Measurements from ENCODE around the gene SP7.

DNA sequence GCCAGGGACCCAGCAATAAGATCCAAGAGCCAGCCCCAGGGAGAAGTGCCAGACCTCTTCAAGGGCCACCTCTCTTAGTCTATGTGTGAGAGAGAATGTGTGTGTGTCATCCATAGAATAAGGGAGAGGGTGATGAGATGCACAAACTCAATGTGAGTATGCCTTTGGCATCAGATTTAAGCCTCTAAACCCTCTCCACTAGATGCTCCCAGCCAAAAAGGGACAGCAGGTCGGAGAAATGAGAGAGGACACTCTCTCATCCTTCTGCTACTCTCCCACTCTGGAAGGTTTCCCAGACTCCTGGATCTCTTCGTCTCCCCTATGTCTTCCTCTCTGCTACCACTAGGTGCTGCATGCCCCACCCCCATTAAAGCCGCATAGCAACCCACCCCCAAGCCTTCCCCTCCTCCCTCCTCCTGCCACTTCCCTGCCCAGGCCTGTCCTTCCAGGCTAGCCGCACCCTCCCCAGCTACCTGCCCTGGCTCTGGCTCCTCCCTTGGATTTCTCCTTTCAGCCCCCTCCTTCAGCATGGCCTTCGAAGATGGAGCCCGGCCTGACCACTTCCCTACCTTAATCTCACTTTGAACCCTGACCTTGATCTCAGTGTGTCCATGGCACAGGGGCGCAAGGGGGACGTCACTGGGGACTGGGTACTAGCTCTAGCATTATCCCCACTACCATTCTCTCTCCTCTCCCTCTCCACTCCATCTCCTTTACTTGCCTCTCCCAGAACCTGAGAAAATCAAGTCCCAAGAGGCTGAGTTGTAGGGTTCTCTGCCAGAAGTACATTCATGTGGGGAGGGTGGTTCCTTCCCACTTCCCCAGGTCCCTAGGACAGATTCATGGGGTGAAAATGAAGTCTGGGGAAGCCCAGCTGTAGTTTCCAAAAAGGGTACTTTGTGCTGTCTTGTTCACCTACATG lies 7.4 kb downstream of the RARG start:
- RRBS, result no CpG with 5 or more reads among the region's 8 CpGs
CAGE:
- cytosol, long polyA plus RNA, result no peak
- long polyA plus RNA, result no peak
- nucleus, long polyA plus RNA, result no peak

GRCh38 chr12:53324662-53325536 lies 3.5 kb upstream of the AAAS start:
- RRBS, result 2% methylated on average over 24 of the region's 75 CpGs
CAGE:
- cytosol, long polyA plus RNA, result no peak
- long polyA plus RNA, result no peak
- nucleus, long polyA plus RNA, result no peak

GRCh38 chr12:53336301-53336581 lies at the start of gene SP7:
SP7 (minus strand) TSS chr12:53336354.
- RRBS, result no CpG with 5 or more reads among the region's 8 CpGs
CAGE:
- cytosol, long polyA plus RNA, result no peak
- long polyA plus RNA, result no peak
- nucleus, long polyA plus RNA, result no peak

- RRBS, result no CpG with 5 or more reads among the region's 7 CpGs
CAGE:
- cytosol, long polyA plus RNA, result no peak
- long polyA plus RNA, result no peak
- nucleus, long polyA plus RNA, result no peak
These were observed 3.9 kb downstream of the PCBP2 start for GRCh38 chr12:53455748-53456278.

GRCh38 chr12:53471612-53472762 lies 20.1 kb downstream of the PCBP2 start:
- RRBS, result no CpG with 5 or more reads among the region's 9 CpGs
CAGE:
- cytosol, long polyA plus RNA, result no peak
- long polyA plus RNA, result no peak
- nucleus, long polyA plus RNA, result no peak

GRCh38 chr12:53505147-53505749 lies 2.0 kb downstream of the NPFF start:
- RRBS, result 73% methylated on average over 2 of the region's 17 CpGs
CAGE:
- cytosol, long polyA plus RNA, result no peak
- long polyA plus RNA, result no peak
- nucleus, long polyA plus RNA, result no peak

DNA sequence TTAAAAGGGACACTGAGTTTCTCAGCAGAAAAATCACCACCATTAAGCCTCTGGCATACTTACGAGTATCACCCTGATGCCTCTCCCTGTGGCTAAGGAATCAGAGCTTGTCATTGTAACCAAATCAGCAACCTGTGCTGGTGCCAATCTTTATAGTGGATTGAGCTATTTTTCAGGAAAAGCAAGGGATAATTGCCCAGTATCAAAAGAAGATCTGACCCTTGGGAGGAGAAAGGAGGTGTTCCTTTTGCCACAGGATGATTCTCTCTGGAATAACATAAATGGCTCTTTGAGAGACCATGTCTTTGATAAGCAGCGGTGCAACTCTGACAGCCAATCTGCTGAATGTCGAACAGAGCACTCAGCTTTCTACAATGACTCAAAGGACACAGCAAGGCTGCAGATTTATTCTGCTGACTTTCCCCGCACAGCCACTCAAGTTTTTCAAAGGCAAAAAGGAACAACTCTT lies 34.7 kb downstream of the ATF7 start:
- RRBS, result no CpG with 5 or more reads among the region's 4 CpGs
CAGE:
- cytosol, long polyA plus RNA, result no peak
- long polyA plus RNA, result no peak
- nucleus, long polyA plus RNA, result no peak

- RRBS, result no CpG with 5 or more reads among the region's 2 CpGs
CAGE:
- cytosol, long polyA plus RNA, result no peak
- long polyA plus RNA, result no peak
- nucleus, long polyA plus RNA, result no peak
These were observed 16.3 kb downstream of the ATP5MC2 start for GRCh38 chr12:53659563-53659986.

GRCh38 chr12:53939437-53940152 lies 964 bp downstream of the HOXC13 start:
- RRBS, result 7% methylated on average over 18 of the region's 58 CpGs
CAGE:
- cytosol, long polyA plus RNA, result no peak
- long polyA plus RNA, result no peak
- nucleus, long polyA plus RNA, result no peak

- RRBS, result 5% methylated on average over 22 of the region's 32 CpGs
CAGE:
- cytosol, long polyA plus RNA, result no peak
- long polyA plus RNA, result no peak
- nucleus, long polyA plus RNA, result no peak
These were observed 1.7 kb upstream of the HOXC12 start for GRCh38 chr12:53952839-53953494.

- RRBS, result no CpG with 5 or more reads among the region's 3 CpGs
CAGE:
- cytosol, long polyA plus RNA, result no peak
- long polyA plus RNA, result no peak
- nucleus, long polyA plus RNA, result no peak
These were observed 5.8 kb upstream of the HOXC11 start for GRCh38 chr12:53967220-53967499.

- RRBS, result no CpG with 5 or more reads among the region's 8 CpGs
CAGE:
- cytosol, long polyA plus RNA, result no peak
- long polyA plus RNA, result no peak
- nucleus, long polyA plus RNA, result no peak
These were observed 6.0 kb upstream of the HOXC10 start for GRCh38 chr12:53978829-53979552.

GRCh38 chr12:53990914-53991468 lies 6.0 kb downstream of the HOXC10 start:
- RRBS, result no CpG with 5 or more reads among the region's 15 CpGs
CAGE:
- cytosol, long polyA plus RNA, result no peak
- long polyA plus RNA, result no peak
- nucleus, long polyA plus RNA, result no peak

- RRBS, result no CpG with 5 or more reads among the region's 16 CpGs
CAGE:
- cytosol, long polyA plus RNA, result no peak
- long polyA plus RNA, result no peak
- nucleus, long polyA plus RNA, result no peak
These were observed 3.1 kb downstream of the HOXC9 start for GRCh38 chr12:54003029-54003443.

DNA sequence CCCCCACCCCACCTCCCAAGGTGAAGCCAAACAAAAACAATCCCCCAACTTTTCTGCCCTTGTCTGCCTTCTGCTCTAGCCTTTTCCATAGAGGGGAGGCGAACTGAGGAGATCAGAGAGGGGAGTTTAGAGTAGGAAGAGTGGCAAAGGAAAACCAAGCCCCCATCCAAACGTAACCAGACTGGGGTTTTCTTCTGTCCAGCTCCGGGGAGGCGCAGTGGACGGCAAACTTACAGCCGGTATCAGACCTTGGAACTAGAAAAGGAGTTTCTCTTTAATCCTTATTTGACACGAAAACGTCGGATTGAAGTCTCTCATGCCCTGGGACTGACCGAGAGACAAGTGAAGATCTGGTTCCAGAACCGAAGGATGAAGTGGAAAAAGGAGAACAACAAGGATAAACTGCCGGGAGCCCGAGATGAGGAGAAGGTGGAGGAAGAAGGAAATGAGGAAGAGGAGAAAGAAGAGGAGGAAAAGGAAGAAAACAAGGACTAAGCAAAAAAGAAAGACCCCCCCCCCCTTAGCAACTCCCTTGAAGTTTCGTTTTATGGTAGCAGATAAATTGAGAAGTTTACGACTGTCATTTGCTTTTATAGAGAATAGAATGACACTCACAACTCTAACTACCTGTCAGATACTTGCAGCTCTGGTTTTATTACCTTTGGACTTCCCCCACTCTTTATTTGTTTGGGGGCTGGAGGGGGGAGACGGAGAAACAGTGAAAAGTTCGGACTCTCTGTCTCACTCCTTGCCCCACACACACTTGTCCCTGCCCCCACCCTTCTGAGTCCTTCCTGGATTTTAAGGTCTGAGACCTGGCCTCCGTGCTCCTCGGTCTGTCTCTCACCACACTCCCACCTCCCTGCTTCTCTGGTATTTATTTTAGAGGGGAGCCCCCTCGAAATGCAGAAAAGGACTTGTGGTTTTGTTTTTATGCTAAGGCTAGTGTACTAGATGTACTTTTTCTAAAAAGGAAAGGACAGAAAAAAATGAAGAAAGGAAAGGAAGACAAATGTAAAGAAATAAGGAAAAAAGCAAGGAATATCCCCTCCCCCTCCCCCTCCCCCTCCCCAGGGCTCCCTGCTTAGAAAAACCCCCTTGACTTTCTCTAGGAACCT lies 2.5 kb downstream of the HOXC8 start:
- RRBS, result no CpG with 5 or more reads among the region's 20 CpGs
CAGE:
- cytosol, long polyA plus RNA, result no peak
- long polyA plus RNA, result no peak
- nucleus, long polyA plus RNA, result no peak

DNA sequence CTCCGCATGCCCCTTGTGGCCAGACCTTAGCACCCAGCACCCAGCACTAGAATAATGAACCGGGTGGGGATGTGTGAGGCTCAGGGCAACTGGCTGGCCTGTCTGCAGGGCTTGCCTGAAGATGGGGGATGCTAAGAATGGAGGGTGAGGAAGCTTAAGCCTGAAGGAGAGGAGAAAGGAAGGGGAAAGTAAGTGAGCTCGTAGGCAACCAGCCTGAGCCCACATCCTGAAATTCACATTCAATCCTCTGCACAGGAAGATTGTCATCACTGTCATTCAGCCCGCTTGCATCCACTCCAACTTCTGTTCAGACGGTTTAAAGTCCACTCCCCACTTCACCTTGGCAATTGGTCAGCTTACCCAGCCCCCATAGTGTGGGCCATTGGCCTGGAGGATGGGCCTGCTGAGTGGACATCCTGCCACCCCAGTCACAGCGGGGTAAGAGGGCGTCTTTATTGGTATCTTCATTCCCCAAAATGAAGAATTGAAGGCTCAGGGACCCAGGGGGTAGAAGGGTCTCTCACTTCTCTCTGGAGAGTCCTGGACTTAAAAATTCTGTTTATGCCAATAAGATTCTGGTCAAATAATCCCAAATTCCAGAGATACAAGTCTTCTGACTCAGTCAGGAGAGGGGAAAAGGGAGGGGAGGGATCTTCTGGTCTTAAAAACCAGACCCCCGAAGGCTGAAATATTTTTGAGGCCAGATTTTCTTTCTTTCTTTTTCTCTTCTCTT lies 4.6 kb downstream of the HOXC8 start:
- RRBS, result no CpG with 5 or more reads among the region's 8 CpGs
CAGE:
- cytosol, long polyA plus RNA, result no peak
- long polyA plus RNA, result no peak
- nucleus, long polyA plus RNA, result no peak

DNA sequence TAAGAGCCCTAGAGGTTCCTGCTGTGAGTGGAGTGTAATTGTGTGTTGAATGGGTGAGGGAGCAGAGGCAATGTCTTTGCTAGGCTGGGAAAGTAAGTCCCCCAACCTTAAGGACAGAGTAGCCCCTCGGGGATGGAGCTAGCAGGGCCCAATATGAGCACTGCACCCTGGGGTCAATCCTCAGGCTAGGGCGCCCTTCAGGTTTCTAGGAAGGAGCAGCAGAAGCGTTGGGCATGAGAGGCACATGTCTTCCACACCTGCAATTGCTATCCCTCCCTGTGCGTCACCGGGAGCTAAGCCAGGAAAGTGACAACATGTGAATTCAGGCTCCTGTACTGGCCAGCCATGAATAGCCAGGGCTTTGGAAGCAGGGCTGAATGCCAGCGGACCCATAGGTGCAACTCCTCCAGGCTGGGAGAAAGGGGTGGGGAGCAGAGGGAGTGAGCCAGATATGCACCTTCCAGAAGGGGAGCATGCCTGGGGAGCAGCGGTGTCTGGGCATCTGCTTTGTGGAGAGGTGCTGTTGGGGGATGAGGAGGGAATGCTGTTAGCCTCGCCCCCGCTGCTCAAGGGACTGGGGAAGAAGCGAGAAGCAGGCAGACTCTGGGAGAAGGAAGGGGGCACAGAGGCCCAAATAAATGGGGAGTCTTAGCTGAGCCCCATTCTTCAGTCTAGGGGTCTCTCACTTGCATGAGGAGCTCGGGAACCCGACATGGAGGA lies 6.1 kb downstream of the HOXC5 start:
- RRBS, result no CpG with 5 or more reads among the region's 12 CpGs
CAGE:
- cytosol, long polyA plus RNA, result no peak
- long polyA plus RNA, result no peak
- nucleus, long polyA plus RNA, result no peak

DNA sequence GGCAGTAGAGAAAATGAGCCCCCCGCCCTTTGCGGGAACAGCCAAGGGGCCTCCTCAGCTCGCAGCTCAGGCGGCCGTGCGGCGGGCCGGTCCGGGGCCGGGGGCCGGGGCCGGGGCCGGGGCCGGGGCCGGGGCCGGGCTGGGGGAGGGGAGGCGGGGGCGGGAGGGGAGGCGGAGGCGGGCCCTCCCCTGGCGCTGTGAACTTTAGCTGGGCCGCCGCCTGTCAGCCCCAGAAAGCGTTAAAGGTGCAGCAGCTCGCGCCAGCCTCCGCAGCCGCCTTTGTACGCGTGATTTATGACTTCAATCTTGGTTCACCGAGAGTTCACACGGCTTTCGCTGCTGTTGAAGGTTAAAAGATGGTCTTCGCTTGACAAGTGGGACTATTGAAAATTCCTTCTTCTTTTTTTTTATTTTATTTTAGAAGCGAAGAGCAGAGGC lies 28.9 kb downstream of the HOXC4 start:
- RRBS, result no CpG with 5 or more reads among the region's 35 CpGs
CAGE:
- cytosol, long polyA plus RNA, result no peak
- long polyA plus RNA, result no peak
- nucleus, long polyA plus RNA, result no peak

DNA sequence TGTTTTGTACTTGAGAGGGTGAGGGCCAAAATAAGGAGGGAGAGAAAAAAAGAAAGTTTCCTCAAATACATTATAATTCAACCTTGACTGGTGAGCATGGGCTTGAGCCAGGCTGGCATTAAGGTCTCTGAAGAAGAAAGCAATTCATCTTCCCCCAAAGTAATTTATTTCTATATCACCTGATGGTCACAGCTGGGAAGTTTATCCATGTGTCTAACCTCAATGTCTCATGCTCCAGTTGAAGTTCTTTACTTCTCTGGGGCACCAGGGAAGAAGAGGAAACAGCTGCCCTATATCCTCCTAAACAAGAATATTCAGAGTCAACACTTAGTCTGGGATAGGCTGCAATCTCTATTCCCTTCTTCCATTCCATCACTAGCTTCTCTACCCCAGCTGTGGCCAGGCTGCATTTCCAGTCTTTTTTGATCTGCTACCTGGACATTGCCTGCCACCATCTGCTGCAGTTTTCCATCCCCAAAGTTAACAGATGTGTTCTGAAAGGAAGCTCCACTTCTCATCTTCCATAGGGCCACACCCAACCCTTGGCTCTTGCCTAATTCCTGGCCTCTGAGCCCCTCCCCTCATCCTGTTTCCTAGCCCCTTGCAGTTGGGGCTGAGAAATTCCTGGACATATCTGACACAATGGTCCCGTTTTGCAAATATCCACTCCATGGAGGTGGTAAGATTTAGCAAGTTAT lies 13.8 kb downstream of the SMUG1 start:
- RRBS, result no CpG with 5 or more reads among the region's 1 CpG
CAGE:
- cytosol, long polyA plus RNA, result no peak
- long polyA plus RNA, result no peak
- nucleus, long polyA plus RNA, result no peak

GRCh38 chr12:54238156-54239425 lies 41.3 kb downstream of the CBX5 start:
- RRBS, result no CpG with 5 or more reads among the region's 9 CpGs
CAGE:
- cytosol, long polyA plus RNA, result no peak
- long polyA plus RNA, result no peak
- nucleus, long polyA plus RNA, result no peak

Measured in IMR-90 (cell line).